ENCODE results near the gene CPA2.

DNA sequence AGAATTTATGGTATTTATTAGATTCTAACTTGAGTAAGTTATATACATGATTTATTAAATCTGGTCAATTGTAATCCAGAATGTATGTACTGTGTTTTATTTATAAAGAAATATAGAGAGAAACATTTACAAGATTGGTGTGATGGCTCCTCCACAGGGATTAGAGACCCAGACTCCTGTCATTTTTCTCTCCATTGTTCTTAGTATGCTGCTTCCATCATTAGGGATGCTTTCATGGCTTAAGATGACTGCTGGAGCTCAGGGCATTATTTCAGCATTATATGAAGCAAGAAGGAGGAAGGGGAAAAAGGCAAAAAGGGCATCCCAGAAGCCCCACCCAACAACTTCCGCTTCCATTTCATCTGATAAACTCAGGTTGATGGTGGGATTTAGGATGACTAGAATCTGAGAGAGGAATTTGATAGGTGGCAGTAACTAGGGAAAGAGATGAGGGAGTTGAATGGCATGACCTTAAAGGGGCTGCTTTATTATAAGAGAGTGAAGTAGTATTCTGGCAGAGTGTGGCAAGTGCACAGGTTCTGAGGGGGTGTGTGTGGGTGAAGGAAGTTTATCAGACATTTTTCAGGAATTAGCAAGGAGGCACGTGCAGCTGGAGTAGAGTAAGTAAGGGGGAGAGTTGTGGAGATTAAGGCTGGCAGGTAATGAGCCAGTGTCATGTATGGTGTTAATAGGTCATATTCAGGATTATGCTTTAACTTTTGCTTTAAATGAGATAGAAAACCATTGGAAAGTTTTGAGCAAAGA, 40.3 kb downstream of the AHCYL2 start:
- PRO-cap = no peak

- PRO-cap = no peak
Observed at GRCh38 chr7:129388648-129389612, 45.3 kb upstream of the STRIP2 start.

DNA sequence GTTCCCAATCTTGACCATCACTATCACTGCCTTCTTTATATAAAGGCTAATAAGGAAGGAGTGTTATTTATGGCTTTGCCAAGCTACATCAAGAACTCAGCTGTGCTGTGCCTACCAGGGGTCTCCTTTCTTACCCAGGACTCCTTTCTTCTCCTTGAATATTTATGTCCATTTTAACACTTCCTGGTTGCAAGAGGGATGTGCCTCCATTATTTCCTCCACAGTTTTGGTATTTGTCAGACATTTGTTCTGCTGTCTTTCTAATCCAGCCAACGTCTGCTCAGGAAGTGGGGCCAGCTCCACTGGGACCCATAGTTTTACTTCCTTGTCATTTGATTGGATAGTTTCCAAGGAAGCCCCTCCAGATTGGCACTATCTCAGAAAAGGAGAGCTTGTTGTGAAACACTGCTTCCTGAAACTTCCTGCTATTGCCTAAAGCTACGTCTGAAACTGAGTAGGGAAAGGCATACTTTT, 6.7 kb upstream of the STRIP2 start:
- PRO-cap = unidirectional peak, plus-strand start at position 275 of the sequence

DNA sequence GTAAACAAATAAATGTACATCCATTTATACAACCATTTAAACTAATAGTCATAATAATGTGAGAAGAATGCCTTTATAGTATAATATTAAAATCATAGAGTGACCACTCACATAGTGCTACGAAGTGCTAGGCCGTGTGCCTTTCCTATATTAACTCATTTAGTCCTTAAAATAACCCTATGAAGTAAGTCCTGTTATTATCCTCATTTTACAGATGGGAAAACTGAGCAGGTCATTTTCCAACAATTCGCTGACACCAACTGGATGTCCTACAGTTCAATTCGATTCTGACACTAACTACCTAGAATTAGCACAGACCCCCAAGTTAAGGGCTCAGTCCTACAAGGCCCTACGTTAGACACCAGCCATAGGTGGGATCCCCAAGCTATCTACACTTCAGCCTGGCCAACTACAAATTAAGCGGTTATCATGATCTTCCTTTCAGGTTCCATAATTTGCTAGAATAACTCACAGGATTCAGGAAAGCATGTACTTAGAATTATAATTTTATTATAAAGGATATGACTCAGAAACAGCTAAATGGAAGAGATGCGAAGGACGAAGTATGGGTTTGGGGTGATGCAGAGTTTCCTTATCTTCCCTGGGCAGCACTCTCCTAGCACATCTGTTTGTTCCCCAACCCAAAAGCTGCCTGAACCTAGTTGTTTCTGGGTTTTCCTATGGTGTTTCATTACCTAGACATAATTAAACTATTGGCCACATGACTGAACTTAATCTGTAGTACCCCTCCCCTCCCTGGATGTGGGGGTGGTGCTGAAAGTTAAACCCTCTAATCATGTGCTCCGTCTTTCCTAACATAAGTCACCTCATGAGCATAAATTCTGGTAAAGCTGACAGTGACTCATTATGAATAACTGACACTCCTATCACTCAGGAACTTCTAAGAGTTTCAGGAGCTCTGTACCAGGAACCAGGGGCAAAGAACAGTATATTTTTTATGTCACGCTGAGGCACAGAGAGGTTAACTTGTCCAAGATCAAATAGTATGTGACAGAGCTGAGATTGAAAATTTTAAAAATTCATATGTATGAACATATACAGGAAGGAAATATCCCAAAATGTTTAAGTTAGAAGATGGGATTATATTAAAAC, 4.5 kb downstream of the STRIP2 start:
- PRO-cap = no peak

- PRO-cap = no peak
Observed at GRCh38 chr7:129535901-129536719, 33.8 kb downstream of the SMKR1 start.

DNA sequence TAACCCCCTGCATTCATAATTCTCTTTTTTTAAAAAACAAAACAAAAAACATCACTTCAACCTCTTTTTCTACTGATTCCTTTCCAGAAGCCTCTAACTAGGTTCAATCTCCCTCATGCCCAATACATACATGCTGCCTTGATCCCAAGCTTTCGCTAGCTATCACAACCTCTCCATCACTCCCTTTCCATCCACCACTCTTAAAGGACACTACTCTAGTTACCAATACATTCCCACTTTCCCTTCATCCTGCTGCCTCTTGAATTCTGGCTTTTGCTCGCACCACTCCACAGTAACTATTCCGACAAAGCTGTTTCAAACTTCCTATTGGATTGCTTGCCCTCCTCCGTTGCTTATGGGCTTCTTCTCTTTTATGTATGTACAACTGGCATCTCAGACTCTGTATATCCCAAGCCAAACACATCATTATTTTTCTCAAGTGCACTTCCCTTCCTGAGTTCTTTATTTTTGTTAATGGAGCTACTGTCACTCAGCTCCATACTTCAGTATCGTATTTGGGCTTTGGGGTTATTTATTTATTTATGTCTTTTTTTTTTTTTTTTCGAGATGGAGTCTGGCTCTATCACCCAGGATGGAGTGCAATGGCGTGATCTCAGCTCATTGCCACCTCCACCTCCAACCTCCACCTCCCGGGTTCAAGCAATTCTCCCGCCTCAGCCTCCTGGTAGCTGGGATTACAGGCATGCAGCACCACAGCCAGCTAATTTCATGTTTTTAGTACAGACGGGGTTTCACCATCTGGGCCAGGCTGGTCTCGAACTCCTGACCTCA, 10.6 kb upstream of the NRF1 start:
- PRO-cap = no peak

GRCh38 chr7:129612721-129613513, 1.4 kb downstream of the NRF1 start:
- PRO-cap = no peak

DNA sequence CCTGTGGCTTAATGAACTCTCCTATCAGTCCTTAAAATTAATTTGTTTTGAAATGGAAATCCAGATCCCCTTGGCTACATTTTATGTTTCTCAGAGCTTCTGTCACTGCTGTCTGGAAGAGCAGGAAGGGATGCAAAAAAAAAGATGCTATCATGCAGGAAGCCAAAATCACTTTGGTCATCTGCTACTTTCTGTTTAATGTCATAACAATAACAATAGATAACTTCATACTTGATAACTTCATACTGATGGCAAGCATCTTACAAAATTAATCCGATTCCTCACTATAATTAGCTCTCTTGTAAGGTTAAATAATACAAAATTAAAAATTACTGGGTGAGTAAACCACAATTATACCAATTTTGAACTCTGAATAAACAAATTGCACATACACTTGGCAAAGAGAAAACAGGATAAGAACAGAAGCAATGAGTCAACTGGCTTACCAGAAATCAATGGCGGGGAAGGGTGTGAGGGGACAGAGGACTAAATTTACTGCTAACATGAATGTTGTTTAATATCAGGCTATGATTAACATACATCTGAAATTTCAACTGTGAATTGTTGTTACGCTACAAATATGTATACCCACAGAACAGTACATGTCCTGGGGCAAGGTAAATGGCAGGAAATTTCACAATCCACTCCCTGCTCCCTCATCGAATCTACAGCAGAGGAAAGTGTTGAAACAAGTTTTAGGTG, 99.3 kb downstream of the UBE2H start:
- PRO-cap = no peak

DNA sequence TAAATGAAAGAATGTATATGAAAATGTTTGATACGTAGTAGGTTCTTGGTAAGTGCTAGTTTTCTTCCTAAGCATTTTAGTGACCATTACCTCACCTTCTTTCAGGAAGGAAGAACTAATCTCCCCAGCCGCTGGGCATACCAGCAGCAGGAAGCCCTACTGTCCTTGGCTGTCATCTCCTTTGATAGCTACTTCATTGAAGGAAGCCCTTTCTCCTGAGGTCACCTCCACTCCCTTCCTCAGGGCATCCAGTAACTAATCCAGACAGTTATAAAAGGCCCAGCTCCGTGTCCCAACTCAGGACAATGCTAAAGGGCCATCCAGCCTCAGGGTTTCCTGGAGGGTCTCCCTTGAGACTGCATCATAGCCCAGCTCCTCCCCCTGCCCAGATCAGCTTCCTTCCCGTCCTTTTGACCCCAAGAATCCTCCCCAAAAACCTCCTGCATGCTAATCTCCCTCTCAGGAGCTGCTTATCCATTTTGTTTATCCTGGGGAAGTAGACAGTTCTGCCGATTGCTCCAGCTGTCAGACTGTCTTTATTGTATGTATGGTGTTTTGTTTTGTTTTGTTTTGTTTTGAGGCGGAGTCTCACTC, 8.3 kb upstream of the ZC3HC1 start:
- PRO-cap = no peak

- PRO-cap = no peak
Observed at GRCh38 chr7:130120526-130121164, 50.3 kb downstream of the KLHDC10 start.

DNA sequence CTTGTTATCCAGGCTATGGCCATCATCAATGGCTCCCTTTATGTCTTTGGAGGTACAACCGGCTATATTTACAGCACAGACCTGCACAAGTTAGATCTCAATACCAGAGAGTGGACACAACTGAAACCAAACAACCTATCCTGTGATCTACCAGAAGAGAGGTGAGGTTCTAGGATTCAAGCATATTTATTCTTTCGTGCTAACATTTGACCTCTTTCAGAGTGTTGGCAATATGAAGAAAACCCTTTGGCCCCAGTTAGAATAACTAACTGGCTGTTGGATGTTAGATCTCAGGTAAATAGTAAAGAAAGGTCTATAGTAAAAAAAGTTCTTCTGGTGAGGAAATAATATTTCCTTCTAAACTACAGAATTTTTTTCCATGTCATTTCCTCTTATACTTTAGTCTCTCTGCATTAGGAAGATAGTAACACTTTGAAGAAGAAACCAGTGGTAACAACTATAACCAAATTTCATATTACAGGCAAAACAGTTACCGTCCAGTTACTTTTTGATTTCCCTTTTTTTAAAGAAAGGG, 51.8 kb downstream of the KLHDC10 start:
- PRO-cap = no peak

DNA sequence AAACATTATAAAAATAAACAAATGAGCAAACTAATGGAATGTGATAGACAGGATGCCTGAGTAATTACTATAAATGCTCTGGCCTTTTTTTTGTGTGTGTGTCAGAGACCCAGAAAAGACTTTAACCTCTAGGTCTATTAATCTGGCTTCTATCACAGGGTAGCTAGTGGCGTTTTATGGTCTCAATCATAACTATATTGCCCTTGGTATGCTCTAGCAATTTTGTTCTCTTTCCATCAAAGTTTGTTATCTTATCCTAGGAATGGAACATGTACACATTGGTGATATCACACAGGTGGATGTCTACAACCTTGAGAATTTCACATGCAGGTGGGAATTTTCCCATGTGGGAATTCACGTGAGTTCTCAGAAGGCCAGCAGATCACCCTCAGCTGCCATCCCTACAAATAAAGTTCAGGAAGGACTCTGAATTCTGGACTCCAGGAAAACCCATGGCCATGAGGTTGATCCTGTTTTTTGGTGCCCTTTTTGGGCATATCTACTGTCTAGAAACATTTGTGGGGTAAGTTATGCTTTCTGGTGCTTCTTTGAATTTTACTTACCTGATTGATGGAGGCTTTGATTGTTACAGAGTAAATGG, at the start of gene CPA2:
Gene CPA2 (plus strand): TSS at position 434 of the 601 bp plus-strand sequence.
- PRO-cap = no peak

GRCh38 chr7:130350186-130350794, 5.7 kb downstream of the CPA5 start:
- PRO-cap = no peak

DNA sequence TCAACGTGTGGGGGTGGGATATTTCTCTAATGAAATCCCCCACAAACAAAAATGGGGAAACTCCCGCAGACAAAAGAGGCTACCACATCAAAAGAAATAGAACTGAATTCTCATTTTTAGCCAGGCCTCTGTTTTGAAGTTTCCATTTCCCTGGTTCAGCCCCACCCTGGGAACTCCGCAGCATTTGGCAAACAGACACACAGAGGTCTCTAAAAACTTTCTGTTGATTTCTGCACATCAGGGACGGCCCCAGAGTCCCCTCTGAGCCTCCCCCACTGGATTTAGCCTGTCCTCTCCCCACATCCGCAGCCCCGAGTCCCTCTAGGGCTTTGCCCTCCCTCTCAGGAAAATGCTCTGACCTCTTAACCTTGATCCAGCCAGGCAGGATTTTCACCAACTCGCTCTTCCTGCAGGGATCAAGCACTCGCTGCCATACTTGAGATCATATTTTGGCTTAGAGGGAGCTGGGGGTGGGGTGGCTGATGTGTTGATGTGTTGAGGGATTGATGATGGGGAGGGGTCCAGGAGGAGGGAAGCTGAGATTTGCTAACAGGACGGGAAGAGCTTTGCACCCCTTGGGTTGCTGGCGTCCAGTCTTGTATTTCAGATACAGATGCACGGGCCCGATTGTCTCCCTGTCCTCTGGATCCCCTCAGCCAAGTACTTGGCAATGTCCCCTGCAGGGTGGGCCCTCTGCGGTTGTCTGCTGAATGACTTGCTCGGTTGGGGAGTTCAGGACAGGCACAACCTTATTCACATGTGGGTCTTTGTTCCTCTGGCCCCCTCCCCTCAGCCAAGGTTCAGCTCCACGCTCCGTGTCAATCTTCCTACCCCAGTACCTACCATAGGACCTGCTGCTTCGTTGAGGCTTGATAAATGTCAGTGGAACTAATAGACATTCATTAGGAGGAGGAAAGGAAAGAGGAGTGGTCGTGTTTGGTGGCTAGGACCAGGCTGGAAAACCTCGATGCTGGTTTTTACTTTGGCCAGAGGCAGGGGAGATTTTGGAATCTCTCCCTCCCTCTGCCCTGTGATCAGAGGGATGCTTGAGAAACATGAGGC, 6.9 kb downstream of the CPA5 start:
- PRO-cap = no peak

GRCh38 chr7:130380961-130381267, 620 bp downstream of the CPA1 start:
- PRO-cap = no peak

- PRO-cap = no peak
Observed at GRCh38 chr7:130385335-130386117, 5.2 kb downstream of the CPA1 start.

DNA sequence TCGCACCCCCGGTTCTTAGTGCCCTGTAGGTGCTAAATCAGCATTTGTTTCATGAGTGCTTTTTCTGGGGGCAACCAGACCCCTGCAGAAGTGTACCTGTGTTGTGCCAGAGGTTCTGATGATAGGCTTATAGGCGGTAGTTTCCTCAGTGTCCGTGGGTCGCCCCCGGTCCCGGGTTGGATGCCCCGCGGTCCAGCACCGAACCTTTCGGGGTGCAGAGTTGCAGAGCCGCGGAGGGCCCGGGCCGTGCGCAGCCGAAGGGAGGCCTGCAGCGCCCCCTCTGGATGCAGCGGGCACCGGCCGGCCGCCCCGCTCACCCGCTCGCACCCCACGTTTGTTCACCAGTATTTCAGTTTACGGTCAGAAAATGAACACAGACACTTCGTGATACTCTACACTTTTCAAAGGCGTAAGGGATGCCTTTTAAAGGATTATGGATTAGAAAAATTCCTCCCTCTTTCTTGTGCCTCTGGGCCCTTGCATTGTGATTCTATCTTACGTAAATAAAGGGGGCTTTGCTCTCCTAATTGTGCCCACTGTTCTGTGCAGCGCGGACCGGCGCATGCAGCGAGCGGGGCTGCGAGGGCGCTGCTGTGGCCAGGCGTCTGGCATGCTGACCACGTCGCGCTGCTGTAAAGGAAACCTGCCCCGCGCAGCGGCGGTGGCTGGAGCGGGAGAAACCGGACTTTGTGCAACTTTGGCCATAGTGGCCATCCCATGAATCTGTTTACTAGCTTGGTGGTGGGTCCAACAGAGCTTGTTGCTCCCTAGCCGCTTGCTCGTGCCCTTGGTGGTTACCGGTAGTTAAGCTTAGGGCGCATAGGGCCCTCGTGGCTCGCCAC, 918 bp upstream of the MEST start:
- PRO-cap = no peak

DNA sequence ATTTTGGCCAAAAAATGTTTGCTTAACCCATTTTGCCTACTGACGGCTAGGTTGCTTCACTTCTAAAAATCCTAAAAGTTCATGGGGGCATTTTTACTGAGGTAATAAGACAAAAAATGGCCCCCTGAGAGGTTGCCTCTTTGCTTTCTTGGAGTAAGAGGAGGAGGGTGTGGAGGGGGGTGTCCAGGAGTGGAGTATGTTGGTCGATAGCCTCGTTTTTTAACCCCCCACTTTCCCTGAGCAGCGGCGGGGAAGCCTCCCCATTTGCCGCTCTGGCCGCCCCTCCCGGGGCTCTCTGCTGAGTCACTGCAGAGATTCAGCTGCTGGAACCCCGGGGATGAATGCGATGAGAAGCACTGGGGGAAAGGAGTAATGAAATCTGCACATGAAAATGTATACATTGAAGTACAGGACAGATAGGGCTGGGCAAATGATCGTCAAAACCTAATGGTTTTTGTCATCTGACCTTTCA, 1.6 kb downstream of the MEST start:
- PRO-cap = no peak

GRCh38 chr7:130513375-130513960, 21.6 kb downstream of the MEST start:
- PRO-cap = no peak

DNA sequence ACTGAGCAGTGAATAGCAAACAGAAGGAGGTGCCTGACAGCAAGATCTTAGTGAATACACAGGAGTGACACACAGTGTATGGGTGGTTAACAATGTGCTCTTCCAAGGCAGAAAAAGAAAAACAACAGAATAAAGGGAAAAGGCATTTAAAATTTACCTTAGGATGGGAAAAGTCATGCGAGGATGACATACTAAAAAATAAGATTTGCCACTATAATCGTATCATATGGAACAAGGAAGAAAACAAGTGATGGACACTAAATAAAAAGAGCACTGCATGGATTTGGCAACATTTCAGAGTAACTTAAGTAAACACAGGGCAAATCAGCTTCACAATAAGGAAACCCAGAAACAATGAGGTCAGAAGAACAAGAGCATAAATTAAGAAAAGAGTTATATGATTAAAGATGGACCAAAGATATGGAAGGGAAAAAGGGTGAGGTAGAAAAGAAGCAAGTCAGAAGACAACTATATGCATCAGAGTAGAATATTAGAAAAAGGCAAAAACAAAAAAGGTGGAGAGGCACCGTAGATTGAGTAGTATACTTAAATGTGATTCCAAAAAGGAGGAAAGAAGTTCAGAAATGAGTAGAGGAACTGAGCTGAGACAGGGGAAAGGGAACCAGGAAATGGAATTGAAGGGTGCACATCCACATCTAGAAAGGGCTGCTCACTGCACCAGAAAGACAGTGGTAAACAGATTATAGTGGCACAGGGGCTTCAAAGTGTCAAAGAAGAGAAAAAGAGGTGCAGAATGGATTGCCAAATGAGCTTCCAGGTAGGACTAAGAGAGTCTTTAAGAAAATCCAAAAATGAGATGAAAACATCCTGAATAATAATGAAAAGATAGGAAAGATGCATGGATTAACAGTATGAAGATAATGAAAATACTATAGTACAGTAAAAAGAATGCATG, 29.8 kb downstream of the MEST start:
- PRO-cap = no peak